ENCODE data around the genes CILP2 and ZNF492.

DNA sequence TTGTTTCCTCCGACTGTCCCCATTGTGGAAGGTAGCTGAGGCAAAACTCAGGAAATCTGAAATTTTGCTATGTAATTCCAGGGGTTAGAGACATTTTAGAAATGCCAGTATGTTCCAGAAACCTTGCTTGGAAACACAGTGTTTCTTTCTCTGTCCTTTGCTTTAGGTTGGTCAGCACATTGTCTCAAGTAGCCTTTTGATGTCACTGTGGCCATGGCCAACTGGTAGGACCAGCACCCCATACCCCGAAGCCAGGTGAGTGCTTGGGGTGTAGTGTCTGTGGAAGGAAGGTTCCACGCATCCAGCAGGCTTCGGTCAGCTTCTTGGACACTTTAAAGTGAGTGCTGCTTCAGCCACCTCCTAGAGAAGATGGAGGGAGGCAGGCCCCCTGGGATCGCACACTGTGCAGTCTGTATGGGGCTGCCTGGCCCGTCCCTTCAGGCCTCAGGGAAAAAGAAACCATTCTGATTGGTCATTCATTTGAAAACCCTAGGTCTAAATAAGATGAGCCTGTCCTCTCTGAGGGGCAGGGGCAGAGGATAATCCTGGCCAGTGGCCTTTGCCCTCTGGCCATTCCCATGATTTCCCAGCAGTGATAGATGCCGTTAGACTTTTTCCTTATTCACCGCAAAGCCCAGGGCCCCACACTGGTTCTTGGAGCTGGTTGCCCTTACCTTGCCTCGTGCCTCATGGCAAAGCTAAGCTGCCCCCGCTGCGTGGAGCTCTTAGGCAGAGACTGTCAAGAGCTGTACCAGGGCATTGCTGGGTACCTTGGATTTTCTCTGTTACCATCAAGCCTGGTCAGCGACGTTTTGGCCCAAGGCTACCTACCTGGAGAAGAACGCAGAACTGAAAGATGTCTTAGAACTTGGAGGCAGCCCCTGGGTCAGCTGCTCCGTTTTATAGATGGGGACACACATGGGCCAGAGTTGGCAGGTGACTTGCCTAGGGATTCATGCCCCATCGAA lies 30.8 kb downstream of the GATAD2A start:
- RRBS: no CpG with 5 or more reads among the region's 16 CpGs

- RRBS: no CpG with 5 or more reads among the region's 22 CpGs
These were observed 27.0 kb downstream of the TSSK6 start for GRCh38 chr19:19488031-19489016.

DNA sequence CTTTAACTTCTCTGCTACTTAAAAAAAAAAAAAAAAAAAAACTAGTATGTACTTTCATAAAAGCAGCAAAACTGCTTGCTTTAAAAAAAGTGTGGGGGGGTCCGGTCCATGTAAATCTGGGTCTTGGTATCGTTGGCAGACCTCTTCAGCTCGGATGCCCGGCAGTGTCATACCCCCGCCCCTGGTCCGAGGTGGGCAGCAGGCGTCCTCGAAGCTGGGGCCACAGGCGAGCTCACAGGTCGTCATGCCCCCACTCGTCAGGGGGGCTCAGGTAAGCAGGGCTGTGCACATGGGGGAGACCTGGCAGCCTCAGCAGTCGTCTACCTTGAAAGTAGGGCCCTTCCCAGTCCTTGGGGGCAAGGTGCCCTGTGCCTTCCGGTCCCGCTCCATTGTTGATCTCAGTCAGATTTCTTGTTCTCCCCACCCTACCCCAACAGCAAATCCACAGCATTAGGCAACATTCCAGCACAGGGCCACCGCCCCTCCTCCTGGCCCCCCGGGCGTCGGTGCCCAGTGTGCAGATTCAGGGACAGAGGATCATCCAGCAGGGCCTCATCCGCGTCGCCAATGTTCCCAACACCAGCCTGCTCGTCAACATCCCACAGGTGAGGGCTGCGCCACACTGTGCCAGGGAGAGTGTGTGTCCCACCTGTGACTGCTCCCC lies 19.6 kb downstream of the TSSK6 start:
- RRBS: 100% methylated on average over 2 of the region's 23 CpGs

DNA sequence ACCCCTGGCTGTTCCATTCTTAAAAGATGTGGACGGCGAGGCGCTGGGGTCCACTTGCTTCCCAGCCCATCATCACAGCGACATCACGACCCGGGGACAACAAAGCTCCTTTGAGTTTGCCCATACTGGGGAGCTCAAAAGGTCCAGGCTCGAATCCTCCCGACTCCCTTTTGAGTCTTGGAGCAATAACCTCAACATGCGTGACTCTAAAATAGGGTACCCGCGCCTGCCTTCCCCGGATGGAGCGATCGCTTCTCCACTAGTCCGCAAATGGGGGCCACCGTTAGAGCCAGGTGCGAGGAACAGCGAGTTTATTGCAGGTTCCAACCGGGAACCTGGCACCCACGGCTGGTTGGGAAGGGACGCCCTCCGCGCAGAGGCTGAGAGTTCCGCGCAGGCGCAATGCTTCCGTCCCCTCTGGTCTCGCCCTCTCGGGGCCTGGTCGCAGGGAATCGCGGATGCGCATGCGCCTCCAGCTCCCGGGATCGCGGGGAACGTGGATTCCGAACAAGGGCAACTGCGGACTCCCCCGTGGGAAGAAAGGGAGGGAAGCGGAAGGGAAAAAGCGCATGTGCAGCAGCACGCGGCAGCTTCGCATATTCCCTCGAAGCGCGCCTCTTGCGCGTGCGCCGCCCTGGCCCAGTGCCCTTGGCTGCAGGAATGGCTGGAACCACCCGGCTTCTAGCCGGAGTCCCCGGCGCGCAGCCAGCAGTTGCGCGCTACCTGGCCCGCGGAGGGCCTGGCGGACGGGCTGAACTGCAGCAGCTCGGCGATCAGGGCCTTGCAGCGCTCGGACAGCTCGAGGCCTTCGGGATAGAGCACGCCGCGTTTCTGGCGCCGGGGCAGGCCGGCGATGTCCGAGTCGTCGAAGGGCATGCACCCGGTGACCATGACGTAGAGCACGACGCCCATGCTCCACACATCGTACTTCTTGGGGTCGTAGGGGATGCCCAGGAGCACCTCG lies 1.1 kb downstream of the TSSK6 start:
- RRBS: 15% methylated on average over 7 of the region's 87 CpGs

GRCh38 chr19:19525399-19525864 lies 3.3 kb upstream of the YJEFN3 start:
- RRBS: no CpG with 5 or more reads among the region's 6 CpGs

- RRBS: 2% methylated on average over 6 of the region's 57 CpGs
These were observed at the start of gene CILP2 for GRCh38 chr19:19537623-19538544. Gene CILP2 (plus strand): TSS chr19:19538265.

GRCh38 chr19:19540310-19540785 lies 2.3 kb downstream of the CILP2 start:
- RRBS: 1% methylated on average over 5 of the region's 50 CpGs

DNA sequence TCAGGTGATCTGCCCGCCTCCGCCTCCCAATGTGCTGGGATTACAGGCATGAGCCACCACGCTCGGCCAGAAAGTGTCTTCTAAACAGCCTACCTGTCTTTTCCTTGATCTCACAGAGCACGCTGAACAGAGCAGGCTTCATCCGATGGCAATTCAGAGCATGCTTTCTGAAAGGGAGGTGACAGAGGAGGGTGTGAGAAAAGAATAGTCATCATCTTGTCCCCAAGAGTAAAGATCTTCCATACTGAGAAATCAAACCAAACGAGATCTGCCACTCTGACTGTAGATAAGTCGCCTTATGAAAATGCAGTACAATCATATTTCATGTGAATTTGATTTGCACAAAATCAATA lies 19.3 kb downstream of the PBX4 start:
- RRBS: no CpG with 5 or more reads among the region's 8 CpGs

GRCh38 chr19:19629972-19631035 lies 2.3 kb upstream of the LPAR2 start:
- RRBS: 96% methylated on average over 4 of the region's 22 CpGs

GRCh38 chr19:20237632-20238805 lies 71.0 kb downstream of the ZNF486 start:
- RRBS: no CpG with 5 or more reads among the region's 38 CpGs

DNA sequence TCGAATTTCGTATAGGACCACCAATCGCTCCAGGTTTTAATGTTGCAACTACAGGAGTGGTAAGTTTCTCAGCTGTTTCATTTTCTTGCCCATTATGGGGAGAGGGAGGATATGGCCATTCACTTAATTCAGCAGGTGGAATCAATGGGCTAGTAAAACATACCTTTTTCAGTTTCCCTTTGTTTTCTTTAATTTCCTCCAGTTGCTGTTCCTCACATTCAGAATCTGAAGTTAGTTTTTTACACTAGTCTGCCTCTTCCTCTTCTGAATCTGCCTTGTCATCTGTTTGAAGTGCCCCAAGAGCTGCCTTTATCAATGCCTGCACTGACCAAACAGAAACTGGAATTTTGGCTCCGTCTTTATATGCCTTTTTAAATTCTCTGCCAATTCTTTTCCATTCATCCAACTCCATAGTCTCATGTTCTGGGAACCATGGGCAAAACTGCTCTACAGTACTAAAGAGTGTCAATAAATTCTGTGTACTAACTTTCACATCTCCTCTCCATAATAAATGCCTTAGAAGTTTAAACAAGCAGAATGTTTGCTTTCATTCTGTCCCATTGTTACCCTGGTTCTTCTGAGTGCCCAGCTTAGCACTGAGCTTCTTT lies 154.1 kb downstream of the ZNF486 start:
- RRBS: no CpG with 5 or more reads among the region's 4 CpGs

DNA sequence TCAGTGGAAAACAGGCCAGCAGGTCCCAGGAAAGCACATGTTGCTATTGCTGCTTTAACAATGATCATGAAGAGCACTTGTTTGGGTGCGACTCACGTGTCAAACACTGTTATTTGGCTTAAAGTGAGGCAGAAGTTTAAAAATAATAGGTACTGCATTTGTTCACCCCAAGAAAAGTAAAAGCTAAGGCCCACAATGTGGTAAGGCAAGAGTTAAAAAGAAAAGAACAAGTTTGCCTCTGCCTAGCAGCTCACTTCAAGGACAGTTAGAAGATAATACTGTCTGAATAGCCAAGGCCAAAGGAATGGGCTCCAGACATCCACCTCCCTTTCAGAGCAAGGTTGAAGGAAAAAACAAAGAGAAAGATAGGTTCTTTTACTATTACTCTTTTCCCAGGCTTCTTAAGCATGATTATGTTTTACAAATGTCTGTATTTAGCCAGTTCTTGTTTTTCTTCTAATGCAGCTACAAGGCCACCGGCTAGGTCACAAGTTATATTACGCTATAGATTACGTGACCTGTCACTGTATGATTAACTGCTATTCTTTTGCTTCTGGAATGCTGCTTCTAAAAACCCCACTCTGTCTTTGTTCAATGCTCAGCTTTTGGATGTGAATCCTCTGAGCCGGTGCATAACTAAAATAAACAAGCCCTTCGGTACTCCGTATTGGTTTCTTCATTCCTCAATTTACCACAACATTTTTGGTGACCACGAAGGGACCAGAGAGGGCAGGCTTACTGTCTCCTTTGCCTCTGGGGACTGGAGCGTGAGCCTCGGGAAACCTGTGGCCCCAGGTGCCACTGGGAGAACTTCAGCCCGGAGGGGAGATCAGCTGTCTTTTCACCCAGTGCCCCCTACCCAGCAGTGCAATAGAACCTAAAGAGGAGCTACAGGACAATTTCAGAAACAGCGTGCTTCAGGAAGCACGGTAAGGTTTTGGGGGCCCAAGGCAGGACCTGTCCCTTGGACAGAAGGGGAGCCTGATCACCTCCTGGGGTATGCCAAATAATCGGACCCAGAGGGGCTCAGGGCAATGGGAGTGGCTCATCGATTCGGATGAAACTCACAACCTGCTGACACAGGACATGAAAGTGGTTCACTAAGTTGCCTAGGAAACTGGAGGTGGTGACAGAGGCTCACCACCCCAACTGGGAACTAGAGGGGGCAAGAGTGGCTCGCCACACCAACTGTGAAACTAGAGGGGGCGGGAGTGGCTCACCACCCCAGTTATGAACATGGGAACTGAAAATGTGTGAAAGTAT lies 45.8 kb upstream of the ZNF737 start:
- RRBS: no CpG with 5 or more reads among the region's 19 CpGs

- RRBS: 2% methylated on average over 2 of the region's 33 CpGs
These were observed 590 bp downstream of the ZNF430 start for GRCh38 chr19:21020828-21021665.

GRCh38 chr19:21263786-21264318 lies 65.4 kb downstream of the ZNF708 start:
- RRBS: no CpG with 5 or more reads among the region's 4 CpGs

GRCh38 chr19:21590956-21591283 lies 85.5 kb downstream of the ZNF429 start:
- RRBS: no CpG with 5 or more reads among the region's 1 CpG

DNA sequence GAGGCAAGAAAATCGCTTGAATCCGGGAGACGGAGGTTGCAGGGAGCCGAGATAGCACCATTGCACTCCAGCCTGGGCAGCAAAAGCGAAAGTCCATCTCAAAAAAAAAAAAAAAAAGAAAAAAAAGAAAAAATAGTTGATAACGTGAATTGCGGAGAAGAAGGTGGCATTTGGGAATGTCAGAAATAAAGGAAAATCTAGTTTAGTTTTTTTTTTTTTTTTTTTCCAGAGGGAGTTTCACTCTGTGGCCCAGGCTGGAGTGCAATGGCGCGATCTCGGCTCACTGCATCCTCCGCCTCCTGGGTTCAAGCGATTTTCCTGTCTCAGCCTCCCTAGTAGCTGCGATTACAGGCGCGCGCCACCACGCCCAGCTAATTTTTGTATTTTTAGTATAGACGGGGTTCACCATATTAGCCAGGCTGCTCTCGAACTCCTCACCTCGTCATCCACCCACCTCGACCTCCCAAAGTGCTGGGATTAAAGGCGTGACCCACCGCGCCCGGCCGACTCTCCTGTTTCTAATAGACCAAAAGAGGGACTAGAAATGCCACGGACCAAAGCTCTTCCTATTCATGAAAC lies 743 bp downstream of the ZNF43 start:
- RRBS: no CpG with 5 or more reads among the region's 27 CpGs

- RRBS: no CpG with 5 or more reads among the region's 26 CpGs
These were observed at the start of gene ZNF492 for GRCh38 chr19:22633897-22634465. Gene ZNF492 (plus strand): TSS chr19:22634324.

DNA sequence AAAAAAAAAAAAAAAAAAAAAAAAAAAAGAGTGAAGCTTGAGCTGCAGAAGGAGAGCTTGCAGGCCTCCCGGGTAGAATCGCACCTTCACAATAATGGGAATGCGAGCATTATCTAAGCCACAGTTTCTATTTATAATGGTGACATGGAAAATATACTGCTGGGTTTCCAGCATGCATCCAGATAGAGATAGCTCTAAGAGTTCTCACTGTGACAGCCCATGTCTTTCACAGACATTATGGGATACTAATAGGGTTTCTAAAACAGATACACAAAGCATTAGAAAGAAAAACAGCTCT lies 15.0 kb downstream of the ZNF91 start:
- RRBS: no CpG with 5 or more reads among the region's 3 CpGs

DNA sequence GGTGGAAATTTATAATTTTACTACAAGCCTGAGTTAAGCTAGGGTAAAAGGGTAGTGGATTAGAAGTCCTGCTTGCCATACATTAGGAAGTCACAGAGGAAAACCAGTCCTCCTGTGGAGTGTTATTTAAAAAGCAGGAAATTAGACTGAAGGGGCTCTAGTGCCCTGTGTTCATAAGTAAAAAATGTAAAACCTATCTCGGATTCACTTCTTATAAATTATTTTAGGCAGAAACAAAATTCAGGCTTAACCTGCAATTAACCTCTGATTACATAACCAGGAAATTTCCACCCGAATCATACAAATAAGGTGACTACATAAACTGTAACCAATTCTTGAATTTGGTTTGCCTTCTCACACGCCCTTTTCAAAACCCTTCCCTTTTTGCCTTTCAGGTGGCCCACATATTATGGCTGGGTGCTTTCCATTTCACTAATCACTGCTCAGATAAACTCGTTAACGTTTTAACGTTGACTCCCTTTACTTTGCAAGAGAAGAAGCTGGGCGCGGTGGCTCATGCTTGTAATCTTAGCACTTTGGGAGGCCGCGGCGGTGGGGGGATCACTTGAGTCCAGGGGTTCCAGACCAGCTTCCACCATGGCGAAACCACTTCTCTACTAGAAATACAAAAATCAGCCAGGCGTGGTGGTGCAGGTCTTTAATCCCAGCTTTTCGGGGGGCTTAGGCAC lies 19.6 kb upstream of the ZNF91 start:
- RRBS: no CpG with 5 or more reads among the region's 14 CpGs

- RRBS: 25% methylated on average over 3 of the region's 16 CpGs
These were observed 84.6 kb upstream of the ZNF254 start for GRCh38 chr19:24002365-24002761.

Measured in epithelial cell of esophagus (primary cell).